Measurements from ENCODE around the genes PGBD5, EXOC8 and TSNAX.

DNA sequence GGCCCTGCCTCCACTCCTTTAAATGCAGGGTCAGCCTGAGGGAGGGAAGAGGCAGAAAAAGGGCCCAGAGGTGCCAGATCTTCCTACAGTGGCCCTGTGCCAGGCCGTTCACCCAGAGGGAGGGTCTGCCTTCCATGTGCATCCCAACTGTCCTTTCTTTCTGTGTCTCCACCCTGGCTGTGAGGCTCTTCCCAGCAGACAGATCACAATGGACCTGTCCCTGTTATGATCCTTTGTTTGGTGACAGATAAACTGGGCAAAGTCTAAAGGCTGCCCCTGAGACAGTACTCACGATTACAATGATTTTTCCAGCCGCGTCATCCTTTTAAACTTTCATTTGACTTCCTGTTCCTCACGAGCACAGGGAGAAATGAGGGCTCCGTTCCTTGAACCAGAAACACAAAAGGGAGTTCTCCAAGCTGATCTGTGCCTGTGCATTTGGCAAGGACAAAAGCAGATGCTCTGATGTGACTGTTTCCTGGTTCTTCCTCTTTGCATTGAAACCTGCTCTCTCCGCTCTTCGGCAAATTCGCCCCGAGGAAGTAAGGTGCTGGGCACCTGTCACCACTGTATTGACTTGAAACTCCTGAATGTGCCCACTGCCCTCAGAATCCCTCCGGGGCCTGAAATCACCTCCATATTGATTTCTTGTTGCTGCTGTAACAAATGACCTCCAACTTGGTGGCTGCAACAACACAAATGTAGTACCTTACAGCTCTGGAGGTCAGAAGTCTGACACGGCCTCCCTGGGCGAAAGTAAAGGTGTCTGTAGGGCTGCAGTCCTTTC is 126.6 kb downstream of the PGBD5 start:
- PRO-cap = no peak

DNA sequence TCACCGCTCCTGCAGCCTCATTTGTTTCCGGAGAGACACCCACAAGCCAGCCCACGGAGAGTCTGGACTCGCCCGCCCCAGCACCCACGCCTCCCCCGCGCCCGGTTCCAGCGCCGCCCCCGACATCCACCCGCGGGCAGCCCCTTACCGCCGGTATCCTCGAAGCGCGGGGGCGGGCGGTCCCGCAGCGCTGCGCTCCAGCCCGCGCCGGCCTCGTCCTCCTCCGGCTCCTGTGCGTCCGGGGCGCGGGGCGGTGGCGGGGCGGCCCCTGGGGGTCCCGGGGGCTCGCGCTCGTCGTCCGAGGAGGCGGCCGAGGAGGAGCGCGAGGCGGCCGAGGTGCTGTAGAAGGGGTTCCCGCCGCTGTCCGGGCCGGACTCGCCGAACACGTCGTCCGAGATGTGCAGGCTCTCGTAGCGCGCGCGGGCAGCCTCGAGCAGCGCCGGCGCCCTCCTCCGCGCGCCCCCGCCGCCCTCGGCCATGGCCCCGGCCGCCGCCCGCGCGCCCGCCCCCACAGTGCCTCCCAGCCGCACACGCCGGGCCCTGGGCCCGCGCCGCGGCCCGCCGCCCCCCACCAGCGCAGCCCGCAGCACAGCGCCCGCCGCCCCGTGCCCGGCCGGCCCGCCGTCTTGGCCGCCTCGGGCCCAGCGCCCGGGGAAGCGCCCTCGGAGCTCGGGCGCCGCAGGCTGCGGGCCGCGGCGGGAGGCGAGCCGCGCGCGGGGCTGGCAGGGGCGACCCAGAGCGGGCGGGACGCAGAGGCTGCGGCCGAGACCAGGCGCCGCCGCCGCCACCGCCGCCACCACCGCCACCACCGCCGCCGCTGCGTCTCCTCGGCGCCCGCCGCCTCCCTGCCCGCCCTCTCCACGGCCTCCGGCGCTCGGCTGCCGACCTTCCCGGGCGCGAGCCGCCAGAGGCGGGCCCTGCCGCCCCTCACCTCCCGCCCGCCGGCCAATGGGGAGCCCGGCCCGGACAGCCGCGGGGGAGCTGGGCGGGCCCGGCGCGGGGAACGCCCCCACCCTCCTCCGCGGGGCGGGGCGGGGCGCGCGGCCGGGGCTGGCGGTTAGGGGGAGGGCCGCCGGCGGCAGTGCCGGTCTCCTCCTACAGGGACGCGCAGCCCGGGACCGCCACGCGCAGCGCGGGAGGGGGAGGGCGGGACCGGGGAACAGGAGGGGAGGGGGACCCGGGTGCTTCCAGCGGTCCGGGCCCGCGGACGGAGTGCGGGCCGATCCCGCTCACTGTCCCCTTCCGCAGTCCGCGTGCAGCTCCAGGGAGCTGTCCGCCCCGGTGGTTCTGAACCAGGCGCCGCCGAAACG is at the start of gene PGBD5:
PGBD5 (minus strand) TSS at position 883 of the 1,310 bp plus-strand sequence.
- PRO-cap = no peak

- PRO-cap = no peak
Measured at GRCh38 chr1:230459381-230459958, 33.3 kb upstream of the PGBD5 start.

GRCh38 chr1:230753172-230754376 is 6.4 kb downstream of the CAPN9 start:
- PRO-cap = no peak

DNA sequence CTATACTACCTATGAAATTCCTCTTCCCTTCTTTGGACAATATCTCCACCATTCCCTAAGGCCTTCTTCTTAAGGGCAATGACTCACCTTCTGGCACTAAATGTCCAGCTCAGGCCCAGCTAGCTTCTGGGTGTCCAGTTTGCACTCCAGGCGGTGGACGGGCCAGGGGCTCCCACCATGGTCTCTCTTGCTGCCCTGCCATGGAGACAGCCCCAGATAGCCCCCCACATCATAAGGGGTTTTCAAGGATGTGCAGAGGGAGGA is 43.8 kb downstream of the C1orf198 start:
- PRO-cap = no peak

DNA sequence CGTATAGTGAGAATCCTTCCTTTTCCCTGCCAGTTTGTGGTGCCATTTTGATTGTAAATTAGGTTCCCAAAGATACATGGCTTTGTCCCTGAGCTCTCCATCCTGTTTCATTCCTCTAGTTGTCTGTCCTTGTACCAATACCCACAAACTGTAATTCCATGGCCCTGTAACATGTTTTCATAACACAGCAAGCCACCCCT is 33.4 kb downstream of the C1orf198 start:
- PRO-cap = no peak

- PRO-cap = no peak
Measured at GRCh38 chr1:230847699-230848149, 20.6 kb downstream of the C1orf198 start.

DNA sequence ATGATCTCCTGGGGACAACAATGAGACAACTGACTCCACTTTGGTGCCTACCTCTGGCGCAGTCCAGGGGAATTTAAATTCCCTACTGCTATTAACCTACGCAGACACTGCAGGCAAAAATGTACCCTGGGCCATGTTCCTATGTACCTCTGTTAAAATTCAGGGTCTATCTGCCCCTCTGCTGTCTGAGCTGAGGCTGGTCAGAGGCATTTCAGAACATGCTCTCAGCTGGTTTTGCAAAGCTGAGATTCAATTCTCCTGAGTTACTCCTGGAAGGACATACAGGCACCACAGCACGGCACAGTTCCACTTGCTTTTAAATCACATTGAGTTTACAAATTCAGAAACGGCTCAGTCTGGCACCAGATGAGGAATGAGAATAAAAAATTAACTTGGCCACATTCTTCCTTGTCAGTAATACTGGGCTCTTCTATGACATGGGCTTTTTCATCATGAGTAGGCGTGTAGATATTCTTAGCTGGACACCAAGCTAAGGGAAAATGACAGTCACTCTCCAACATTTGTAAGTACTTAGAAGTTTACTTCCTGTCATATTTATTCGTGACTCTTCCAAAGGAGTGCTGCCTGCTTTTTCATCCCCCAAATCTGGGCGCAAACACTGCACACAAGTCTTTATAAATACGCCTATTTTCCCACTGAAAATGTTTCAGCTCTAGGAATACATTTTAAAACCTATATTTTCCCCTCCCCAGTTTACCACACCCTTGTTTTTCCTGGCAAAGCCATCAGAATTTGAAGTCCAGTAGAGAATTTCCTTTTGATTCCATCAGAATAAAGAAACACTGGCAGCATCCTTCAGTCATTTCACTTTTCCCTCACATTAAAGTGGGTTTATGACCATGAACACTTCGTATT is 1.9 kb downstream of the C1orf198 start:
- PRO-cap = bidirectional peak, plus-strand start at position 558 of the sequence, minus-strand start at position 375 of the sequence

DNA sequence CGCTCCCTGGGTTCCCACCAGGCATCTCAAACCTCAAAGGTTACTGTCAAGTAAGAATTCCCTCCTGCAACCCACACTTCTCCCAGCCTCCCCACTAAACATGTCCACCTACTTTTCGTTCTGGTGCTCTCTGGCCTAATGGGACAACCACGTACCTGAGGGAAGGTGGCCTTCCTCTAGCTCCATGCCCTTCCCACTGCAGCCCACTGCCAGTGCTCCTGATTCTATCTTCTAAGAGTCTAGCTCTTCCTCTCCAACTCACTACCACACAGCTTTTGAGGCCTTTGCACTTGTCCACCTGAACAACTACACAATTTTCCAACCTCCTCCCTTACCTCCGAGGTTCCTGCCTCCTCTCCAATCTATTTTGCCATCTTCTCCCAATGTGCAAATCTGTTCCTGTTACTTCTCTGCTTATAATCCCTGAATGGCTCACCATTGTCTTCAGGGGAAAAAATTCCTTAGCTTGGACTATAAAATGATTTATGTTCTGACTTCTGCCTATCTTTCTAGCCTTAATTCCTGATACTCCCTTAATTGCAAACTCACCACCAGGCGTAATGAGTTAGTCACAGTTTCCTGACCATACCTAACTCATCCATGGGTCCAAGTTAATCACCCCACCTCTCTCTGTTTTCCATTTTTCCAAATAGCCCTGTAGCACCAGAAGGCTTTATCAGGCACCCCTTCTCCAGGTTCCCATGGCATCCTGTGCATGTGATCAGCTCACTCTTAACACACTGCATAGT is 53.9 kb upstream of the C1orf198 start:
- PRO-cap = no peak

DNA sequence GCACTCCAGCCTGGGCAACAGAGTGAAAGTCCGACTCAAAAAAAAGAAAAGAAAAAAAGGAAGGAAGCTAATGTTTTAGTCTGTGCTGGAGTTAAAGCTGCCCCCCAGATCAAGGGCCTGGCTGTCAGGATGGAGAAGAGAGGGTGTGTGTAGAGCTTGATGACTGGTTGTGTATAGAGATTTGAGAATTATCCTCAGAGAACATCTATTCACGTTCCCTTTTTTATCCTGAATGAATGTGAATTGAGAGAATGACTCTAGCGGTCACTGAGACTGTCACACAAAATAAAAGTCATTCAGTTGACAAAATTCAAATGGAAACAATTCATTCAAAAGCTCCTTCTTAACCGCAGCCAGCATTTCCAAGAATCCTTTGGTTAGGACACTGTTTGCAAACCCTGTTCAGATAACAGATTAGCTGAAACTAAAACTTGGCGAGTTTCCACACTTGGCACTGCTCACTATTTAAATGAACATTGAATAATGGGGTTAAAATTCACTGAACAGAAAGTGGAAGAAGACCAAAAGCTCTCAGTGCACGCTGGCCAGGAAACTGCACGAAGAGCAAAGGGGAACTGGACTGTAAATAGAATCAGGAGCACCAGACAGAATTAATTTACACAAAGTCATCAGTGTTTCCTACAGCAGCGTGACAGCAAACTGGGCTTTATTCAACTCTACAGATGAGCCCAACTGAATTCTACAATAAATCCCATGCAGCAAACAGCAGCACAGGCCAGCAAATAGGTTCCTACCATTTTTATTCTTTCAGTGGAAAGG is 13.6 kb upstream of the FAM89A start:
- PRO-cap = no peak

GRCh38 chr1:231215326-231215645 is 25.7 kb downstream of the C1orf131 start:
- PRO-cap = no peak

GRCh38 chr1:231337349-231337909 is at the start of gene EXOC8:
Gene EXOC8 (minus strand): TSS chr1:231337852.
- PRO-cap = bidirectional peak, plus-strand start at chr1:231337544, minus-strand start at chr1:231337428; bidirectional peak, plus-strand start at chr1:231337980, minus-strand start at chr1:231337852

DNA sequence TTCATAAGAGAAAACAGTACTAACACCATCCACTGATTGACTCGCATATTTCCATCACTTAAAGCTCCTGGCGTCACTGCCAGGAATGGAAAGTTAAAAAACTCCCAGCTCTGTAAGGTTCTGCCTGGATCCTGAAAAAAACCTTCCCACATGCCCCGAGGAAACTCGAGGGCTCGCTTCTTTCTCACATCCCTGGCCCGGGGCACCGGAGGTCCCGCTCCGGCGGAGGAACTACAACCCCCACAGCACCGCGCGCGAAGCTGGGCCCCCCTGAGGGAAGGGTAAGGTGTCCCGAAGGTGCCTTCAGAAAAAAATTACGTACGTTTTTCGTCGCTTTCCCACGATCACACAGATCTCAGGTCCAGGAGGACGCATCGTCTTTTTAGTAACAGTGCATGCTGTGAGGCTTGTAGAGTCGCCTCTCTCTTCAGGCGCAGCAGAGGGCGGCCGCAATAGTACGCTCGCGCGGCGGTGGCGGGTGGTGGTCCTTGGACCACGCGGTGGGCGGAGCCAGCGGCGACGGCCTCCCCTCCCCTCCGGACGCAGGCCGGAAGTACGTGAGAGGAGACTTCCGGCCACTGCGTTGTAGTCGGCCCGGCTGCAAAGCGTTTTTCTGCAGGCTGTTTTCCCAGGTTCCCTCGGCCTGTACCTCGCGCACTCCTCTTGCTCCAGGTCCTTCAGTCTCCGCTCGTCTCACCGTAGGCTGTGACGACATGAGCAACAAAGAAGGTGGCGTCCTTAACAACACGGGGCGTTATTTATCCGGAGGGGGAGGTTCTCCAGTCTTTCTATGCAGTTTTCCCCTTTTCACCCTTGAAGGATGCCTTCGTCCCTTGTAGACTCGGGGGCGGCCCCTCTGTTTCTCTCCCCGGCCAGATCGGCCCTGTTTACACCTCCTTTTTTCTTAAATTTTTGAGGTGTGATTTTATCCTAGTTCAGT is at the start of gene TSNAX:
TSNAX (plus strand) TSS at position 572 of the 940 bp plus-strand sequence.
- PRO-cap = unidirectional peak, minus-strand start at position 204 of the sequence; bidirectional peak, plus-strand start at position 351 of the sequence, minus-strand start at position 204 of the sequence; unidirectional peak, plus-strand start at position 578 of the sequence

DNA sequence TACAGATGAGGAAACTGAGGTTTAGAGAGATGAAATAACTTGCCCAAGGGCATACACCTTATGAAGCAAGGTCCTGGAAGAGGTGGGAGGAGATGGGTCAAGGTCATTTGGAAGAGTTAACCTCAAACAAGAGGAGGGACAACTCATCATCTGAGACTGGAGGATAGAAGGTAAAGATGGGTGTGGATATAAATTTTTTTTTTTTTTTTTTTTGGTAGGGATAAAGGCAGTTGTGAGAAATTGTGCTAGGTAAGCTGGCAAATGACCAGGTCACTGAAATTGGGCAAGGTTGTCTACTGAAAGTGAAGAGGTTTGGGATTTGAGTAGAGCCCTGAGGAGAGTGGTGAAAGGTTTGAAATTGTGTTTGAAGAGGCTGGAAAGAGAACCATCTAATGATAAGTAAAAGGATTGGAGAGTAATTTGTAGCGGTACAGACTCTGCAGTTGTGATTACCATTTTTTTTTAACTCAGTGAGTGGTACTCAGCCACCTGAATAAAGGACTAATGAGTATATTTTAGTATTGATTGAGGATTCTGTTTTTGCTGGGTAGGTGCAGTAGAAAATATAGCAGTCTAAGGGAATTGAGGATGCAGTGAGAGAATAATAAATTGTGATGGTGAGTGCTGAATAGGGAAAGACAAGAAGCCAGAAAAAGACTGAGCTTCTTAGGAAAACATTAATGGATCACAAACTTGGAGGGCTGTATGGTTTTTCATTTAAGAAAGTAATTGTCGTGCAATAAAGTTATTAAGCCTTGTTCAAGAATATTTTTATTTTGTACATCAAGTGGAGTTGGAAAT is 35.2 kb downstream of the TSNAX start:
- PRO-cap = no peak

- PRO-cap = no peak
Measured at GRCh38 chr1:231986912-231987634, 360.5 kb downstream of the DISC1 start.

GRCh38 chr1:232378201-232378651 is 251.7 kb downstream of the SIPA1L2 start:
- PRO-cap = no peak

DNA sequence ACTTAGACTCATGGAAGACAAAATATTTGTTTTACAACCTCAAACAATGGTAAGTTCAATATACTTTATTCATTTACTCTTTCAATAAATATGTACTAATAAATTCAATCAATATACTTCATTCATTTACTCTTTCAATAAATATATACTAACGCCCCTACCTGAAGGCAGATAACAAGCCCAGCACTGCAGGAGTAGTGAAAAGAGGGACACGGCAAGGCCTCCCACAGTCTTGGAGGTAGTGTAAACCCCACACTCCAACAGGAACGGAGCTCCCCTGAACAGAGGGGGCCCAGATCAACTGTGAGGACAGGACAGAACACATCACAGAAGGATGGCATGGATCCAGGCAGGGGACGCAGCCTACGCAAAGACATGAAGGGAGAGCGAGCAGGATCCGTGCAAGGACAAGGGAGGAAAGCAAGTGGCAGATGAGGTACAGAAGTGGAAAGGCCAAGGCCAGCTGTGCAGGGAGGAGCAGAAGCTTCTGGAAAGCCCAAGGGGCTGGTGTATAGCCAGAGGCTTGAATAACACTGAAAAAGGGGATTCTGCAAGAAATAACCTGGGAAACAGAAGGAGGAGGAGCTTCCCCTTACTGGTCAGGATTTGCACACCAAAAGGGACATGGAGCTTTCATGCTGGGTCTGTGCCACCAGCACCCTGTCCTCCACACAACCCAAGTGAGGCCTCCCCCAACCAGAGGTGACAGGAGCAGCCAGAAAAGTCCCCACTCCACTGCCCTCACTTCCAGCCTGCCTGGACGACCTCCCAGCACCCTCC is 81.3 kb downstream of the SIPA1L2 start:
- PRO-cap = no peak

DNA sequence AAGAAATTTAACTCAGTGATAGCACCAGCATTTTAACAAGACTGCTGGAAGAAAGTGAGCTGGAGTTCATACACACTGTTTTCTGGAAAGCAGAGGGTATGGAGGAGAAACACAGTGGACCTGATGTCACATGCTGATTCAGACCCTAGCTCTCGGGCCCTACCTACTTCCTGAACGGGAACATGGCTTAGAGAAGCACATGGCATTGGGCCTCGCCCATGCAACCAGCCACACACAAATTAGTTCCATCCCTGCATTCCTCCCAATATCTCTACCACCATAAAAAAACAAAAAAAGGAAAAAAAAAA is 39.6 kb downstream of the SIPA1L2 start:
- PRO-cap = no peak

GRCh38 chr1:232678249-232678755 is 48.4 kb upstream of the SIPA1L2 start:
- PRO-cap = no peak

- PRO-cap = no peak
Measured at GRCh38 chr1:232950952-232951228, 479 bp downstream of the NTPCR start.